Cerebral cortex (tissue), 2 donors: ENCODE measurements around a stretch of chr14.

GRCh38 chr14:75204018-75204651, 27.7 kb upstream of the TMED10 start:
- PRO-cap, 2 experiments, result no peak in any of the 2 experiments

- PRO-cap, 2 experiments, result no peak in any of the 2 experiments
These were observed 5.2 kb upstream of the FOS start for GRCh38 chr14:75273305-75274009.

- PRO-cap, 2 experiments, result no peak in any of the 2 experiments
These were observed 5.4 kb downstream of the FOS start for GRCh38 chr14:75283796-75284591.

GRCh38 chr14:75331436-75331955, 52.9 kb downstream of the FOS start:
- PRO-cap, 2 experiments, result peak in 1 of 2 experiments; most common plus-strand start chr14:75331689 (in 1)

DNA sequence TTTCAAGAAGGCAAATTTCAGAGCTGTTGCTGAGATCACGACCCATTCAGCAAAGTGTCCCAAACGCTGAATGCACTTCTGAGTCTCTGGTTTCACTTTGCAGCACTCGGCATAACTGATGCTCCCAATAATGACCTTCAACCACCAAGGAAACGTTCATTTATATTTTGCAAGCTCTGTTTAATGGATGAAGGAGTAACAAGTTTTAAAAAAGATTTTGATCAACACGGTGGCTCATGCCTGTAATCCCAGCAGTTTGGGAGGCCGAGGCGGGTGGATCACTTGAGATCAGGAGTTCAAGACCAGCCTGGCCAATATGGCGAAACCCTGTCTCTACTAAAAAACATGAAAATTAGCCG, 56.3 kb downstream of the FOS start:
- PRO-cap, 2 experiments, result no peak in any of the 2 experiments

- PRO-cap, 2 experiments, result no peak in any of the 2 experiments
These were observed 1.1 kb downstream of the JDP2 start for GRCh38 chr14:75428853-75429348.

DNA sequence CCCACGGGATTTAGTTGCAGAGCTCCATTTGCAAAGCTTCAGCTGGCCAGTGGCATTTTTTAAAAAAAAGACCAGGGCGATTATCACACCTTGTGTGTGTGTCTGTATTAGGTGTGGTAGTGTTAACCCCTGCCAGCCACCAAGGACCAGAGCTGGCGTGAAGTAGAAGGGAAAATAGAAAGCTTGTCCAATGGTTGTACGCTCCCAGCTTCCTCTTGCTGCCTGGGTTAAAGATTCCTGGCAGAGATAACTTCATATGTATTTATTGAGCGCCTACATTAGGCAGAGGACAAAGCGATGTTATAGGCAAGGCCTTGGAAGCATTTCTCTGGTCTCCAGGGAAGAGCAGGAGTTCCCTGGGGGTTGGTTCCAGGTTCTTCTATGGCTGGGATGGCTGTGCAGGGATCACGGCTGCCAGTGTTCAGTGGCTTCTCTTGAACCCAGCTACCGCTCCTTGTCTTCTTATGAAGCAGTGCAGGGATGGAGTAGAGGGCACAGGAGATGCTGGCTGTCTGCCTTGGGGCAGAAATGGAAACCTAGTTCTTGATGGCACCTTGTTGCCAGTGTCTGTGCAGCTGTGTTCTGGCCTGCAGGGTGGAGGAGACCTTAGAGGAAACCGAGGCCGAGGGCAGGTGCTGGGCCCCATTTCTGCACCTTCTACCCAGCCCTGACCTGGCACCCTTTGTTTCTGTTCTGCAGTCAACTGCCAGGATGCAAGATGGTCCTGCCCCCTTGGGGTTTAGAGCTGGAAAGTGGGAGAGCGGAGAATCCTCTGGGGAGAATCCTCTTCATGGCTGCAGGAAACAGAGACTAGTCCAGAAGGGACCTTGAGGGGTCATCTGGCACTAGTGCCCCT, 3.4 kb downstream of the JDP2 start:
- PRO-cap, 2 experiments, result no peak in any of the 2 experiments

GRCh38 chr14:75439806-75440358, 12.1 kb downstream of the JDP2 start:
- PRO-cap, 2 experiments, result no peak in any of the 2 experiments

DNA sequence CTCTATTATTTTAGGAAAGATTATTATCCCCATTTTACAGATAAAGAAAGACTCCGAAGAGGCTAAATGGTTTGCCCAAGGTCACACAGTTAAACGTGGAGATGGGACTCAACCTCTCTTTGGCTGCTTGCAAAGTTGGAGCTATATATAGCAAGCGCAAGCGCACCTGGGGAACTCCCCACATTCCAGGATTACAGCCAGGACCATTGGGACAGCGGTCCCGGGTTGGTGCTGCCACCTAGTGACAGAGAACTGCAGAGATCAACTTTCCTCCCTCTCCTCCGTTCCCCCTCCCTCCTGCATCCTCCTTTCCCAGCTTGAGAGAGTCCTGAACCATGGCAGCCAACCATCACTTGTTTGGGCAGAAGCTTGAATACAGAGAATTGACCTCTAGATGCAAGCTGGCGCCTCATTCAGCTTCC, 17.5 kb upstream of the FLVCR2 start:
- PRO-cap, 2 experiments, result no peak in any of the 2 experiments

DNA sequence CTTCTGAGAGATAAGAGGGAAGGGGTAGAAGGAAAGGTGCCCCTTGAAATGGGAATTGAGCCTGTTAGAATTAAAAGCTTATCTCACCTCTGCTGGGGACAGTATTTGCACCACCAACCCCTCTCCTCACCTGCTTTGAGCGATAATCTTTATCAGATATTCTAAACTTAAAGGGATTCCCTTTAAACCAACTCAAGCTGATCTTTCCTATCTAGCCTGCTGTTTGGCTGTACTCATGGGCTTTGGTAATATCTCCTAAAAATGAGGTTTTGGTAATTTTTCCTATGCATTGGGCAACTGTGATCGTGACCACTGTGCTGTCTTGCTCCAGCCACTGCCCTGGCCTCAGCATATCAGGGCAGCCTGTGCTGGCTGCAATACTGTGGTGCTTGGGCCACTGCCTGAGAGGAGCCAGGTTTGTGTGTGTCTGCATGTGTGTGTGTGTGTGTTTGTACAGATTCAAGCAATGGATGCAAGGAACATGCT, 13.2 kb downstream of the ERG28 start:
- PRO-cap, 2 experiments, result no peak in any of the 2 experiments

GRCh38 chr14:75651293-75651940, 9.3 kb downstream of the ERG28 start:
- PRO-cap, 2 experiments, result no peak in any of the 2 experiments

GRCh38 chr14:75941028-75941256, 40.9 kb downstream of the TGFB3 start:
- PRO-cap, 2 experiments, result no peak in any of the 2 experiments

- PRO-cap, 2 experiments, result peak in 1 of 2 experiments; most common plus-strand start chr14:75979959 (in 1); most common minus-strand start chr14:75979887 (in 1)
These were observed 1.9 kb downstream of the TGFB3 start for GRCh38 chr14:75979588-75980576.

DNA sequence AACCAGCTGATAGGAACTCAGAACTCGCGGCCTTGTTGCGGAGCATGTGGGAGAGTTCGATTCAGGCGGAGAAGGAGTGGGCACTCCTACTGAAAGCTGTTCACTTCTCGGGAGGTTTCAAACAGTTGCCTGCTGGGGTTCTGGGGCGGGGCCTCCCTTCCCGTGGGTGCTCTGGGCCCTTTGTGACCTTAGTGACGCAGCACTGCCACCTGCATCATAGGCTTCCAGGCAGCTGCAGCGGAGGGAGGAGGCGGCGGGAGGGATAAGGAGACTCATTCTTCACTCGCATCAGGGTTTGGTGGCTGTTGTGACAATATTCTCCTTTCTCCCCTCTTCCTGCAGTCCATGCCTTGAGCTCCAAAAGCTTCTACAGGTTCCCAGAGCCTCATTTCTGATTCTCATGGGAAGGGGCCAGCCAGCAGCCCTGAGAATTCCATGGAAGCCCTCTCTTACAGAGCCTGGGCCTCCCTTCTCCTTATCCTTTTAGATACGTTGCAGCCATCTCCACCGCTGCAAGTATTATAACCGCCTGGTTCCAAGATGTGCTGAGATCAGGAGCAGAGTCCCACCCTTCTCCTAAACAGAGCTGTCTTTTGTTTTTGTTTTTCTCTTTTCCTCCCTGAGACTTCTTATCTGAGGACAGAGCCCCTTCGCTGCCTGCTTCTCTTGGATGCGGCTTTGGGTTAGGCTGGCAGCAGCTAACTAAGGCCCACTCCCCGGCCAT, 67.8 kb upstream of the GPATCH2L start:
- PRO-cap, 2 experiments, result no peak in any of the 2 experiments

GRCh38 chr14:76329207-76329527, 46.8 kb upstream of the ESRRB start:
- PRO-cap, 2 experiments, result no peak in any of the 2 experiments

DNA sequence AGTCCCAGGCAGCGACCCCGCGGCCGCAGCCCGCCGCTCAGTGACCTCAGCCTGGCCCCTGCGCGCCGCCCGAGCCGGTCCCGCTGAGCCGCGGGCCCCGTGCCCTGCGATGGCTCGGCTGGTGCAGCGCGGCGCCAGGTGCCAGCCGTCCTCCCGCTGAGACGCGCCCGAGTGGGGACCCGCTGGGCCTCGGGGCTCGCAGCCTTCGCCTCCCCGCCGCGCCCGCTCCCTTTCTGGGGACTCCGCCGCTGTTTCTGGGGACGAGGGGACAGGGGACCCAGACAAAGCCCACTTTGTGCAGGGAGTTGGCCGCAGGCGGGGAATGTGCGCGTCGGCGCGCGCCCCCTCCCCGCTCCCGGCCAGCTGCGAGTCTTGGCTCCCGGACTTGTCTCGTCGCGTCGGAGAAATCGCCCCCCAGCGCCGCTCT, 583 bp downstream of the VASH1 start:
- PRO-cap, 2 experiments, result peak in 1 of 2 experiments; most common plus-strand start position 388 of the sequence (in 1); most common minus-strand start position 256 of the sequence (in 1)

DNA sequence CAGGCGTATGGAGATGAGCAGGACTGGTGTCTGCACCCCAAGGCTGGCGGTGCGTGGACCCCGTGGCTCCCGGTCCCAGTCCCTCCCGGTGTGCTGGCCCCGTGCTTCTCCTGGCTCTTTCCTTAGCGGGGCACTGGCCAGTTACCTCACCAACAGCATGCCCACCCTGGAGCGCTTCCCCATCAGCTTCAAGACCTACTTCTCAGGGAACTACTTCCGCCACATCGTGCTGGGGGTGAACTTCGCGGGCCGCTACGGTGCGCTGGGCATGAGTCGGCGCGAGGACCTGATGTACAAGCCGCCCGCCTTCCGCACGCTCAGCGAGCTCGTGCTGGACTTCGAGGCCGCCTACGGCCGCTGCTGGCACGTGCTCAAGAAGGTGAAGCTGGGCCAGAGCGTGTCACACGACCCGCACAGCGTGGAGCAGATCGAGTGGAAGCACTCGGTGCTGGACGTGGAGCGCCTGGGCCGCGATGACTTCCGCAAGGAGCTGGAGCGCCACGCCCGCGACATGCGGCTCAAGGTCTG, 14.5 kb downstream of the VASH1 start:
- PRO-cap, 2 experiments, result no peak in any of the 2 experiments

GRCh38 chr14:76827684-76828780, 1.8 kb downstream of the LRRC74A start:
- PRO-cap, 2 experiments, result peak in 1 of 2 experiments; most common minus-strand start chr14:76828367 (in 1)

- PRO-cap, 2 experiments, result no peak in any of the 2 experiments
These were observed 3.9 kb downstream of the LRRC74A start for GRCh38 chr14:76829996-76830556.

DNA sequence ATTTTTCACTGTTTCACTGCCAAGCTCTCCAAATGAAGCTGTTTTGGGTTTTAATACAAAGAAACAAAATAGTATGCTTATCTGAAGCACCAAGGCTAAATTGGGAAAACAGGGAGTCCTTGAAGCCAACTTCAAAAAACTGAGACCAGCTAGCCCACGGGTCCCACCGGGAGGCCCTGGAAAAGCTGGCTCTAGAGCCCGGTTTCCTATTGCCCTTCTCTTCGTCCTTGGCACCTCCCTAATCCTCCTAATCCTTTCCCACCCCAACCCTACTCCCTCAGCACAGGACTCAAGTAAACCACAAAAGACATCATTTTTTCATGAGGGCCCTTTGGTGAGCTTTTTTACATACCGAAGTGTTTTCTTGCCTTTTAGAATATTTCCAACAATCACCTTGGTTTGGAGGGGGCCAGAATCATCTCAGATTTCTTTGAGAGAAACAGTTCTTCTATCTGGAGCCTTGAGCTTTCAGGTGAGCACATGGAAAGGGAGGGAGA, 11.3 kb downstream of the LRRC74A start:
- PRO-cap, 2 experiments, result no peak in any of the 2 experiments